Body of pancreas (tissue), 2 donors: ENCODE results near the genes MIS18A, MRAP and C21orf62.

DNA sequence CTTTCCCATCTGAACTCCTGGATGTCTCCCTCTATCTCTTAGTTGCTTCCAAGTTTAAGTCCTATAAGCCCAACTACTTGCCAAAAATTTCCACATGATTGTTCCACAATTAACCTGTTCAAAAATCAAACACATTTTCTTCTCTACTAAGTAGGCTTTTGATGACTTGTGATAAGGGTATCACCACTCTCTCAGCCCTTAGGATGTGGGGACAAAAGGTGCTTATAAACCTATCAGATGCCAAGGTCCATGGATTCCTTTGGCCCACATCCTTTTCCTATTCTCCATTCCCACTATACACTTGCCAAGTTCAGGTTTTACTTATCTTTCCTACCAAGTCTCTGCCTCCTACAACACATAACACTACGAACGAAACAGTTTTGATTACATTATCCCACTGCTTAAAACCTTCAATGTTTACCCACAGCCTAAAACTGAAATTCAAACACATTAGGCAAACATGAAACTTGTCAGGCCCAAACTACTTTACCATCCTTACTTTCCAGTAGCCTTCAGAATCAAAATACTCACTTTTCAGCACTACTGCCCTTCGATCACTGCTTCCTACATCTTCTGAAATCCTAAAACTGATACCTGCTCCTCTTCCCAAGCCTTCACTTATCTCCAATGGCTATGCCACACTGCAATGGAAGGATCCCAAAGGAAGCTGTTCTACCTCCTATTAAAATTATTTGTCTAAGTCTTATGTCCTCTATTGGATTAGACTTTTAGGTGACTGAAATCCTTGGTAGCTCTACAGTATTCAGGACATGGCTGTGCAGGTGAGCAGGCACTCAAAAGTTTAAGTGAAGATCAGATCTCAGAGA is 3.0 kb downstream of the SCAF4 start:
- PRO-cap: no peak
- RAMPAGE, long total RNA, 2 experiments: no peak in any of the 2 experiments

DNA sequence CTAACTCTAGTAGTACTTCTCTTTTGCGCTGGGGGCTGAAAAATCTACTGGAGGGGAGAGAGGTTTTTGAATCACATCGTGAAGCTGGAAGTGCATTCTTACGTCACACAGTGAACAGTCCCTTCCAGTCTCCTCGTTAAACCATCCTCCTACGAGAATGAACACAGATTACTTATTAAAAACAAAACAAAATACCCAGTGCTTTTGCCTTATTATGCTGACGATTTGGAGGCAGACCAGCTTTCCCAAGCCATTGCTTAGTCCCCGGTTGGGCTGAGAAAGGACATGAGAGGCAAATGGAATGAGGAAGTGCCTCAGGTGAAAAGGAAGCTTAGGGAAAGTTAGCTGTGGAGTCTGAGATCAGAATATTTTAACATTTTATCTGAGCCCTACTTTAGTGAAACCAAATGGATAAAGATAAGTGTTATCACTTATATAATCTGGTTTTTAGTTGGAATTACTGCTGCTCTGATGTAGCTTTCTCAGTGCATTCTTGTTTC is 16.2 kb downstream of the HUNK start:
- PRO-cap: no peak
- RAMPAGE, long total RNA, 2 experiments: no peak in any of the 2 experiments

DNA sequence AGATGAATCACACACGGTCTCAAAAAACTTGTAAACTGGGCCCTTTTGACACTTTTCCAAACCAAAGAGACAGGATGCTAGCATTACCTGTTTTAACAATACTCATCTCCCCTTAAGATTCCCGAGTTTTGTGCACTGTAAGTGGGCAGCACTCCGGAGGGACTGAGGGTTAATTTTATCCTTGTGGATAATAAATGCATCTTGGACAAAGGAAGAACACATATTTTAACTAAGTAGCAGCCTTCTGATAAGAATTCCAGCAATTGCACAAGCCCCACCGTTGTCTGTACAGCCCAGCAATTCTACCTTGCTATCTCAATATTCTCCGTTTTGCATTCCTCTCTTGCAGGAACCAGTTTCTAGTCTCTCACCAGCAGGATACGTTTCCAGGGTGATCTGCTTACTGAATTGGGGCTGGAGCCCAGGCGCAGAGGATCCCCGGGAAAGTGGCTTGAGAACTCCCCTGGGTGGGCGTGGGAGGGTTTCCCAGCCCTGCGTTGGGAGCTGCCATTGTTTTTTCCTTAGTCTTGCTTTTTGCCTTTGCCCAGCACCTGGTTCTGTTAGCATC is 36.2 kb downstream of the HUNK start:
- PRO-cap: no peak
- RAMPAGE, long total RNA, 2 experiments: no peak in any of the 2 experiments

DNA sequence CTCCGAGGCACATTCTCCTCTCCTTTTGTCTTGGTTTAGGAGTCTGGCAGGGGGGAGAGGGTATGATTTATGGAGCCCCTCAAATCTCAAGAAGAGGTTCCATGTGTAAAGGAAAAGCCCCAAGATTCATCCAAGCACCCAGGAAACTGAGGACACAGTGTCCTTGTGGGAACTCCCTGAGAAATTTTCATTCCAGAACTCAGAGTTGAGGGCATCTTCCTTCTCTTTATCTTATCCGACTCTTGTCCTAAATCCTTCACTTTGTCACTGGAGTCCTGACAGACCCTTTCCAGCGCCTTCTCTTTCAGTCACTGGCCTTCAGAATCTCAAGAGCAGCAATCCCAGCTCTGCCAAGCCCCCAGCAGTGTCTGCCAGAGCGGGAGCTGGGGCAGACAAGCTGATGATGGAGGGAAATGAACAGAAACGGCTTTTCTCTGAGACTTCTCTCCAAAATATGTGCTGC is 32.4 kb downstream of the MIS18A start:
- PRO-cap: no peak
- RAMPAGE, long total RNA, 2 experiments: no peak in any of the 2 experiments

DNA sequence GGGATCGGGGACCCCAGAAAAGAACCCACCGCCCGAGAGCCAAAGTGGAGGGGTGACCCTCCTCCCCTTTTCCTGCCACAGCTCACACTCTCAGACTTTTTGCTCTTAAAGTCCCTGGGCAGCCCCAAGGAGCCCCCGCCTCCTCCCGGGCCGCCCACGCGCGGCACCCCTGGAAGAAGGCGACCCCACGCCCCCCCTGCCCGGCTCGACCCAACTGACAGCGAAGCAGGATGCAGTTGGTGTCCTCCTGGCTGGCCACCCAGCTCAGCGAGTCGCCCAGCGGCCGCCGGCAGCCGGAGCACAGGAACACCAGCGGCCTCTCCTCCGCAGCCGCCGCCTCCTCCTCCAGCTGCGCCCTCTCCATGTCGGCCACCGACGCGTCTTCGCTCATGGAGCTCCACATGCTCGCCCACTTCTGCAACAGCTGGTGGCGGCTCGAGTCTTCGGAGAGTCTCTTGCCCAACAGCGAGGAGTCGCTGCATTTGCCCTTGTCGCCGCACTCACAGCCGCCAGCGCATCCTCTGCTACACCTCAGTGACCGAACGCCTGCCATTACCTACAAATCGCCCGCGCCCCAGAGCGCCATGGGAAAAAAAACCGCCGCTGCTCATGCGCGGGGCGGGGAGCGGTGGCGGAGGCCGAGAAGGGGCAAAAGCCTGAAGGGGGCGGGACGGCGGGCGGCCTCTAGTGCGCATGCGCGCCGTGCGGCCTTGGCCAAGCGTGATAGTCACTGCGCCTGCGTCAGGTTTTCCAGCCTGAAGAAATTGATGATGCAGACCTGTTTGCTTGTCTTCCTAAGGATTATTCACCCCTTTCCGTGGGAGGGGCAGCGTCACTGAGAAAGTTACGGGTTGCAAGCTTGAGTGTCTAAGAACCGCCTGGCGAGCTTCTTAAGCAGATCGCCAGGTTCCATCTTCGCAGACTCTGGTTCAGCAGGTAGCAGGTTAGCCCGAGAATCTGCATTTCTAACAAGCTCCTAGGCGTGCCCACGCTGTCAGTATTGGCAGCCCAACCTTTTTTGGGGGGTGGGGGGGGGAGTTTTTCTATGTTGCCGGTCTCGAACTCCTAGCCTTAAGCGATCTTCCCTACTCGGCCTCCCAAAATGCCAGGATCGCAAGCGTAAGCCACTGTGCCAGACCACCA is at the start of gene MIS18A:
Gene MIS18A (minus strand): TSS at position 588 of the 1,143 bp plus-strand sequence.
- PRO-cap: bidirectional peak, plus-strand start at position 753 of the sequence, minus-strand start at position 523 of the sequence; unidirectional peak, plus-strand start at position 897 of the sequence
- RAMPAGE, long total RNA, 2 experiments: start-site peak on the minus strand in 2 of 2 experiments, centred at positions 441 to 579 of the sequence, 7 to 32 reads per replicate

DNA sequence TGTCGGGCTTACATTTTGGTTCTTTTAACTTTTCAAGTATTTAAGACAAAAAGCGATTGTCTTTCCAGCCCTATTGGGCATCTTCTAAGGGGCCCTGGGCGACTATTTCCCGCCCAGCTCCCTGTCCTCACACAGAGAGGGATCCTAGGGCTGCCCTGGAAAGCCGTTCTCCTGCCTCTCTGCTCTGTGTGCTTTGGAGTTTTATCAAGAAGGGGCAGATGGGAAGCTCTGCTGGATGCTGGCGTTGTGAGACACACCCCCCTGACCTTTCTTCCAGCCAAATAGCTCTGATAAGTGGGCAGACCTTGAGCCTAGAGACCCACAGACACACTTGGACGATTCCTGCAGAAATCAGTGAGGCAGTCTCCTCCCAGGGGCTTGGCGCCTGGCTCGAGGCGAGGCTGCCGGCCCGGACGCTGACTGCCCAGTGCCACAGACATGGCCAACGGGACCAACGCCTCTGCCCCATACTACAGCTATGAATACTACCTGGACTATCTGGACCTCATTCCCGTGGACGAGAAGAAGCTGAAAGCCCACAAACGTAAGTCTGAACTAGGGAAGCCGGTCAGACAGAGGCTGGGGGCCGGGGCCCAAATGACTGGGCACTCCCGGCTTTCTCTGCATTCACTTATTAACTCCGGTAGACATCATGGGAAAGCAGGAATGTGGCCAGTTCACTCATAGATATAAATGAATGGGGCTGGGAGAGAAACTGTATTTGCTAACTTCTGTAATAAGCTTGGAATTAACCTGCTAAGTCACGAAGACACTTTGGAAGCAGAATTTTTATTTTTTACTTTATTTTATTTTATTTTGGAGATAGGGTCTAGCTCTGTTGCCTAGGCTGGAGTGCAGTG is at the start of gene MRAP:
Gene MRAP (plus strand): TSS at position 322 of the 860 bp plus-strand sequence.
- PRO-cap: no peak
- RAMPAGE, long total RNA, 2 experiments: start-site peak on the plus strand in 1 of 2 experiments, centred at position 372 of the sequence, 36 reads per replicate

DNA sequence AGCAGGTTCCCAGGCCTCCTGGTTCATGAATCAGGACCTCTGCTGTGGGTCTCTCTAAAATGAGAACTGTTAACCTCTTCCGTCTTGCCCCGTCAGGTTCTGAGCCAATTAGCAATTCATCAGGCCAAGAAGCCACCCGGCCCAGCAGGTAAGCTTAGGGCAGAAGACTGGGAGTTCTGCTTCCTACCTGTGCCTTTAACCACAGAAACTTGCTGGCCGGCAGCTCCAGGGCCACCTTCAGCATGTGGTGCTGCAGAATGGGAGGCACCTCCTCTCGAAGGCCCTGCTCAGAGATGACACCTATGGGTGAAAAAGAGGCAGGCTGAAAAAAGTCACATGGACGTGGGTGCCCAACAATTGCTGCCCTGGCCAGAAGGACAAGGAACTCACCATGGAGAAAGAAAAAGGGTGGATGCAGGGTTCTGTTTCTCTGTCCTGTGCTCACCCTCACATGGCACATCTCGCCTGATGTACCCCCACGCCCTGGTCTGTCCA is 33.2 kb downstream of the URB1 start:
- PRO-cap: no peak
- RAMPAGE, long total RNA, 2 experiments: no peak in any of the 2 experiments

GRCh38 chr21:32364407-32364916 is 28.4 kb downstream of the URB1 start:
- PRO-cap: no peak
- RAMPAGE, long total RNA, 2 experiments: no peak in any of the 2 experiments

- PRO-cap: bidirectional peak, plus-strand start at chr21:32412340, minus-strand start at chr21:32412344
- RAMPAGE, long total RNA, 2 experiments: start-site peak on the minus strand in 1 of 2 experiments, at chr21:32412271-32412379 at its widest, 12 reads per replicate
These were observed 383 bp upstream of the EVA1C start for GRCh38 chr21:32412104-32412542.

DNA sequence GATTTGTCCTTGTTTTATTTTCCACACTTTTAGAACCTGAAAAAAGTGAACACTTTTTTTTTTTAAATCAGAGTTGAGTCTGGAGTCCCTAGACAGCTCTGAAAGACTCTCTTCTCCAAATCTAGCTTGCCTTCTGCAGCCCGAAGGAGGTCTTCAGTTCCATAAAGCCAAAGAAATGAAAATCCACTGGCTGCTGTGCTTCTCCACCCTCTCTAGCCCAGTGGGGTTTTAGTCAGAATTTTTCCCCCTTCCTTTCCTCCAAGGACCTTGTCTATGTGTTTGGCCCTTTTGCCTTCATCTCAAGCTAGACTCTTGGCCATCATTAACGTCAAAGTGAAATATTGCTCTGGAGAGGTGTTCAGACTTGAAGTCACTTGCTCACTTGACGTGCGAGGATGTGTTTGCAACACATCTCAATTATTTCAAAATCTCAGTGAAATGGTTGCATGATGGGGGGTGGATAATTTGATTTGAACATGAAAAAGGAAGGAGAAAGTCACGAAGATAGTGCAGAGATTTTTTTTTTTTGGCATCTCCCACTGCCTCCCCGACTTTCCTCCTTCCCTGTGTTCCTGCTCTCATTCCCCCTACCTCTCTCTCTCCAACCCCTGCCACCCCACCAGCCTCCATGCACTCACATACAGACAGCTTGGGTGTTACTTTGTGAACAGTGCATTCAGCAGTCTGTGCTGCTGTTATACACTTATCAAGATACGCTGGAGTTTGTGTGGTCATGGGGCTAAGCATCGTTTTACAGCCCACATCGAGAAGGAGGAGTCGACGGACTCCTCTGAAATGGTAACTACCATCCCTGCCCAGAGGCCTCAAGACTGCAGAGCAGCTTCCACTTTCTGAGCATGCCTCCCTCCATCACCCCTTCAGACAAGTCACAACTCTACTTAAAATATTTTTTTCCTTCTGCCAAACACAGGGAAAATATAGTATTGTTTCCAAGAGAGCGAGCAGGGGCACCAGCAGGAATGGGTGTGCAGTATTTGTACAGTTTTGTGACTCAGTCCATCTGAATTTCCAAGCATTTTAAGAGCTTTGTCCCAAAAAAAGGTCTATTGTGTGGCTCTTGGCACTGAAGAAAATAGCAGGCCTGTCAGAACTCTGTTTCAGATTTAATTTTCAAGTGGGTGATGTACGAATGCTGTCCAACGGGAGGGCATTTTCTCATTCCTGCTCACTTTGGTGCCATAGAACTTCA is 13.8 kb downstream of the EVA1C start:
- PRO-cap: no peak
- RAMPAGE, long total RNA, 2 experiments: no peak in any of the 2 experiments

DNA sequence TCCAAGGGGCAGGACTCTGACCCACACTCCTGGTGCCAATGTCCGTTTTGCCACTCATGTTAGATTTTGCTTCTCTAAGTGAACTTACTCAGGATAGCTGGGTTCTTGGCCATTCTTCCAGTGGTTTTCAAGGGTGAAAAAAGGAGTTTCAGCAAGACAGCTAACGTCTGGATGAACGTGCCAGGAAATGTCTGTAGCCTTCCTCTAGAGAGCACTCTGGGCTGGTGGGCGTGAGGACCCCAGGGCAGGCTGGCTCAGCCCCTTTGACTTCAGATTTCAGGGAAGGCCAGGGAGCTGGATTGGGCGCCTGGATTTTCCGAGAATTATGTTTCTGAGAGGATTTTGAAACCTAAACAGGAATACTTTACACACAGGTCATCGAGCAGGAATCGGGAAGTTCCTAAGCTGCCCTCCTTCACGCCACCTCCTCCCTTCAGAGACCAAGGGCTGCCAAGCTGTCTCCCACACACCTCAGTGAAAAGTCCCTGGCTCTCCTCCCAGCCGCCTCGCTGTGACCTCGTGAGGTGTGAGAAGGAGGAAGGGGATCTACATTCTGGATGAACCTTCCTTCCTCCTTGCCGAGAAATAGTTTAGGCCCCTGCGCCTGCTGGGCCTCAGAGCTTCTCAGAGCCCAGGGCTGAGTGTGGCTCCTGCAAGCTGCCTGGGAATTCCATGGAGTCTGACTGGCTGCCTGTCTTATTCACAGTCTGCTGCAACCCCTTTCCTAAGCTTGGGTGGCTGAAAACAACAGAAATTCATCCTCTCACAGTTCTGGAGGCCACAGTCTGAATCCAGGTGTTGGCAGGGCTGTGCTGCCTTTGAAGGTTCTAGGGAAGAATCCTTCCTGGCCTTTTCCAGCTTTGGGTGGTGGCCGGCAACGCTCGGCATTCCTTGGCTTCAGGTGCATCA is 38.6 kb downstream of the EVA1C start:
- PRO-cap: bidirectional peak, plus-strand start at position 617 of the sequence, minus-strand start at position 325 of the sequence
- RAMPAGE, long total RNA, 2 experiments: no peak in any of the 2 experiments

DNA sequence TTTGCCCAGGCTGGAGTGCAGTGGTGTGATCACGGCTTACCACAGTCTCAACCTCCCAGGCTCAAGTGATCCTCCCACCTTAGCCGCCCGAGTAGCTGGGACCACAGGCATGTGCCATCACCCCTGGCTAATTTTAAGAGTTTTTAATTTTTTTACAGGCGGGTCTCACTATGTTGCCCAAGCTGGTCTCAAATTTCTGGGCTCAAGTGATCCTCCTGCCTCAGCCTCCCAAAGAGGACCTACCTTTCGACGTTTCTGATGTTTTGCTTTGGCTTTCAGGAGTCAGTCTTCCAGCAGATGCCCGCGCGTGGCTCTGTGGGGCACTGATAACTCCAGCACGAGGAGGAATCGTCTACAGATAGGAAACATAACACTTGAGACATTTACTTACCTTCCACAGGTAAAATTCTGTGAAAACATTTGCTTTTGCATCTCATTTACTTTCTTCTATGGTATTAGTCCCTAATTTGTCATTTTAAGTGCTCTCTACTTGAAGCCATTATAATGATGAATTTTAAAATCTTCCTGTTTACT is 27.3 kb upstream of the CFAP298 start:
- PRO-cap: no peak
- RAMPAGE, long total RNA, 2 experiments: no peak in any of the 2 experiments

- PRO-cap: no peak
- RAMPAGE, long total RNA, 2 experiments: no peak in any of the 2 experiments
These were observed 4.0 kb upstream of the SYNJ1 start for GRCh38 chr21:32731702-32732282.

DNA sequence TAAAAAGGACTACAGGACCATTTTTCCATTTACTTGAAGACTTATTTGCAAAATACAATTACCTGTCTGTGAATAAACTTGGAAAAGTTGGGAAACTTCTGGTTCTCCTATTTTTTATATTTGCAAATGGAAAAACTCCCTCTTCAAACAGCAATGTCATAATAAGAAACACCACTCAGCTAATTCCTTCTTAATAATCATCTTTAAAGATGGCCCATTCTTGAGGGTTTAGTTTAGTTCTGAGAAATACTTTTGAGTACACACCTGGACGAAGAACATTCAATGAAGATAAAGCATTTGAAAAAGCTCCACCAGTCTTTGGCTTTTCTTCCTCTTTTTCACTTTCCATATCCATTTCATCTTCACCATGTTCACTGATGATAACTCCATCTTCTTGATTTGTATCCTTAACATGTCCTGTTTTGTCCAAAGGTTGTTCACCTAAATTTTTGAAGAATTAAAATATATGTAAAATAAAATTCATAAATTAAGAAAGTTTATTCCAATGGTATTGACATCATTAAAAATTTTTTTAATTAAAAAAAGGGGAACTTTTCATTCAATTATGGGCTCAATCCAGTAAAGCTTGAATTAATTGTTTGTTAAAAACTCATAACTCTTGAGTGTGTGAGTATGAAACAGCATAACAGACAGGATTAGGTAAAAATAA is 7.3 kb downstream of the PAXBP1 start:
- PRO-cap: no peak
- RAMPAGE, long total RNA, 2 experiments: no peak in any of the 2 experiments

DNA sequence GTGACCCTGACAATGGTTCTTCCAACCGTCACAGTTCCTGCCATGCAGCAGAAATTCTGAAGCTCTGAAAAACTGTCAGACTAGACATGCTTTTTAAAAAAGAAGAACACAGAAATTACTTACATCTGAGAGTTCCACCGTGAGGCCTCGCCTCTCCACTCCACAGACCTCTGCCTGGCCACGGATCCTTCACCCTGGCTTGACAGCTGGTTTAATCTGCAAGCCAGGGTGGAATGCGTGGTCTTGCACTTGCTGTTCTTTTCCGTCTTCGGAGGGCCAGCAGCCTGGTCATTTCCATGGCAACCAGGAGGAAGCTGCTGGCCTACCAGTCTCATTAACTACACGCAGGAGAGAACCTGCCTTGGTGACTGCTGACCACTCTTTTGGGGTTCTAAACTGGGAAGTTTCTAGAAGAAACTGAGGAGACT is at the start of gene C21orf62:
Gene C21orf62 (minus strand): TSS at position 235 of the 428 bp plus-strand sequence.
- PRO-cap: no peak
- RAMPAGE, long total RNA, 2 experiments: start-site peak on the minus strand in 1 of 2 experiments, centred at position 213 of the sequence, 36 reads per replicate

DNA sequence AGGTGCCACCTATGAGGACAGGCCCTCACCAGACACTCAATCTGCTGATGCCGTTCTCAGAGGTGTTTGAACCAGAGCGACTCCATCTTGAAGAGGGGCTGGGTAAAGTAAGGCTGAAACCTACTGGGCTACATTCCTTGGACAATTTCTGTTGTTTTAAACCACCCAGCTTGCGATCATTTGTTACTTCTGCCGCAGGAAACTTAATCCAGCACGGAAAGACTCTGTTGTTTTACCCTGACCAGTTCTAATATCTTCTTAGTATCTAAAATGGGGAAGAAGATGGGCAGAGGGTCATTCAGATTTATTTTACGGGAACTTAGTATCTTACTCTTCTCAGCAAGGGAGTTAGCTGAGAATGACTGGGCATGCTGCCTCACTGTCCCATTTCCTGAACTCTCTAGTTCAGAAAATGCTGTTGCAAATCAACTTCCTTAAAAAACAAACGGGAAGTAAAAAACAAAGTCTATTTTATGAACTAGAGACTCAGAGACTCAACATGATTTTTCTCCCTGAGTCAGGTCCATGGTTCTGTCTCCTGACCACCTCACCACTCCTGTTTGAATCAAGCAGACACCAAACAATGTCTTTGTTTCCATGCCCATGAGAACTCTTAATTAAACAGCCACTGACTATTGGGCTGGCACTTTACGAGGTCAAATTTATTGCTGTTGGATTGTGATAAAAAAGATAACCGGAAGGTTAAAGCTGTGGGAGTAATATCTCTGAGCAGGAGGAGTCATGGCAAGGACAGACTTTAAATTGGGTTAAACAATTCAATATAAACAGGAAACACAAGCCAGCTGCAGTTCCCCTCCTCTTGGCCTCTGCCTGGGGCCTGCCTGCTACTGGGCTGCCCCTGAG is 23.8 kb upstream of the IFNAR1 start:
- PRO-cap: no peak
- RAMPAGE, long total RNA, 2 experiments: no peak in any of the 2 experiments

GRCh38 chr21:33419626-33420188 is 16.5 kb downstream of the IFNGR2 start:
- PRO-cap: no peak
- RAMPAGE, long total RNA, 2 experiments: no peak in any of the 2 experiments

GRCh38 chr21:33559026-33559971 is 16.5 kb downstream of the SON start:
- PRO-cap: no peak
- RAMPAGE, long total RNA, 2 experiments: no peak in any of the 2 experiments

- PRO-cap: no peak
- RAMPAGE, long total RNA, 2 experiments: no peak in any of the 2 experiments
These were observed 21.5 kb downstream of the SON start for GRCh38 chr21:33564162-33564844.

- PRO-cap: no peak
- RAMPAGE, long total RNA, 2 experiments: no peak in any of the 2 experiments
These were observed 73.8 kb downstream of the ITSN1 start for GRCh38 chr21:33716078-33716569.